ENCODE results near the genes COPS2, GALK2, GABPB1 and GLDN.

DNA sequence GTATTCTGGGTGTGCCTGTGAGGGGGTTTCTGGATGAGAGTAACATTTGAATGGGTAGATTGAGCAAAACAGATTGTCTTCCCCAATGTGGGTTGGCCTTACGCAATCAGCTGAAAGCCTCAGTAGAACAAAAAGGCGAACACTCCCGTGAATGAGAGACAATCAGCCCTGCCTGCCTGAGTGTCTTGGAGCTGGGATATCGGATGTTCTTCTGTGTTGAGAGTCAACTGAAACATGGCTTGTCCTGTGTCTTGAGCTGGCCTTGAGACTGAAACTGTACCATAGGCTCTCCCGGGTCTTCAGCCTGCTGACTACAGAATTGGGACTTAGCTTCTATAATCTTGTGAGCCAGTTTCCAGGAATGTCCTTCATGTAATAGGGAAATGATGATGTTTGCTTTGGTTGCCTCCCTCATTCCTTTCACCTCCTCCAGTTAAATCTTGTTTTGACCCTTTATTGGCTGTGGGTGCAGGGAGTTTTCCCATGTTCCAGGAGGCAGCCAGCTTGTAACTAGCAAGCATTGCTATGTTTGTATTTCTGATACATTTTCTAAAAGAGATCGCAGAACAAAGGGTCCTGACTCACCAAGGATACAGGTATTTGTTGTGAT is 10.7 kb downstream of the SQOR start:
- PRO-cap, 10 experiments, result peak in 2 of 10 experiments; most common plus-strand start position 484 of the sequence (in 2); most common minus-strand start position 270 of the sequence (in 1)

DNA sequence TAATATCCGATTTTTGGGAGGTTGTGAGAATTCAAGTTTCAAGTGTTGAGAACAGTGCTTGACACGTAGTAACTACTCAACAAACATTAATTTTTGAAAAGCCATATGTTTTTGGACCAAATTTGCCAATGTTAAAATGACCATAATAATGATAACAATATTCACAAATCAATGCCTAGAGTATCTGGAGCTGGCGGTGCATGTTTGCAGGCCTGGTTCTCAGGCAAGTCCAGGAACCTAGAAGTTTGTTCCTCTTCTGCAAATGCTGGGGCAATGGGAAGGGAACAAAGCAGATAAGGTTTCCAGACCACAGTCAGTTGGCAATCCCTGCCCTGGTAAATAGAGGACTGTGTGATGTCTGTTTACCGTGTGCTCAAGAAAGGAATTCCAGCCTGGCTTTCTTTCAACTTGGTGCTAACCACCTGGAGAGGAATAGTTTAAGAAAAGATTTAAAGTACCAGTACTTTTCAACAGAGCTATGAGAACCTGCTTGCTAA is 220.3 kb downstream of the SQOR start:
- PRO-cap, 10 experiments, result no peak in any of the 10 experiments

GRCh38 chr15:47066344-47066785 is 650.9 kb upstream of the SEMA6D start:
- PRO-cap, 10 experiments, result no peak in any of the 10 experiments

- PRO-cap, 10 experiments, result no peak in any of the 10 experiments
These were observed 1.4 kb upstream of the SEMA6D start for GRCh38 chr15:47715684-47716511.

DNA sequence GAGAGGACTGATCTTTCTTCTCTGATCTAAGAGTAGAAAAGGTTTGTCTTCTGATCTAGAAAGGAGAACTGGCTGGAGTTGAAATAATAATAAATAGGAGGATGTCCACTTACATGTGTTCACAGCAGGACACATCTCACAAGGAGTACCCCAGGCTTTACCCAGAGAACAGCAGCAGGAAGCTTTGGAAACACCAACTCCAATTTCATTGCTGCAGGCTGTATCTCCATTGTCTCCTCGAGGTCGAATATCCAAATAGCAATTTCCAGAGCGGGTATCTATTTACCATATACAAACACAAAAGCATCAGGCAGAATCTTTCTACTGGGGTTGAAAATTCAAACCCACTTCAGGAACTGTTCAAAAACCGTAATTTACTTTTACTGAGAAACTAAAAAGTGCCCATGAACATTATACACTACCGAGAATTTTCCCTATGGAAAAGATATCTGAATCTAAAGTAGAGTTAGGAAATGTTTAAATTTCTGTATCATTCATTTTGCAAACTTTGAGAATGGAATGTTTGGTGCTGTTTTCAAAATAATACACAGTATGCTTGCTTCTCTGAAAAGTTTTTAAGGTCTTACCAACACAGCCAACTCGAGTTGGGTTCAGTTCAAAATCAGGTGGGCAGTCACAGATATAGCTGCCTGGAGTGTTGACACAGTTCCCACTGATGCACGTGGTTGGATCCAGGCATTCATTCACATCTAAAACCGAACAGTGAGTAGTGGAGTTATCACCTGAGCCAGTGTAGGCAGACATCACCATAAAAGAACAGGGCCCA is 136.8 kb downstream of the DUT start:
- PRO-cap, 10 experiments, result no peak in any of the 10 experiments

DNA sequence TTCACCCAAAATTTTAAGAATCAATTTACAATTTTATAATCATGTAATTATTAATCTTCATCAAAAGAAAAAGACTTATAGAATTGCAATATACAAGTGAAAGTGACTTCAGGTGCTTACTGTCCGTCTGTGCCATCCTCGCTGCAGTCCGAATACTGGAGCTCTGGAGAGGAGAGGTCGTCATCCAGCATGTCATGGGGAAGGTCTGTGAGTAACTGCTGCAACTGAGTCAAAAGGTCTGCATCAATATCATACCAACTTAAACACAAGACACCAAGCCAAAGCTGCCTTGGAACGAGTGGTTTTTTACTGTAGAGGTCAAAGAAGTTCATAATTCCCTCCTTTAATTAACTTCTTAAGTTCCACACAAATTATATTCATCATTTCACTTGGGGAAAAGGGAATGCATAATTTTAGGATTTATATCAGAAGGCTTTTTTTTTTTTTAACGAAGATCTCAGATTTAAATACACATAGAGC is 13.0 kb downstream of the CEP152 start:
- PRO-cap, 10 experiments, result no peak in any of the 10 experiments

DNA sequence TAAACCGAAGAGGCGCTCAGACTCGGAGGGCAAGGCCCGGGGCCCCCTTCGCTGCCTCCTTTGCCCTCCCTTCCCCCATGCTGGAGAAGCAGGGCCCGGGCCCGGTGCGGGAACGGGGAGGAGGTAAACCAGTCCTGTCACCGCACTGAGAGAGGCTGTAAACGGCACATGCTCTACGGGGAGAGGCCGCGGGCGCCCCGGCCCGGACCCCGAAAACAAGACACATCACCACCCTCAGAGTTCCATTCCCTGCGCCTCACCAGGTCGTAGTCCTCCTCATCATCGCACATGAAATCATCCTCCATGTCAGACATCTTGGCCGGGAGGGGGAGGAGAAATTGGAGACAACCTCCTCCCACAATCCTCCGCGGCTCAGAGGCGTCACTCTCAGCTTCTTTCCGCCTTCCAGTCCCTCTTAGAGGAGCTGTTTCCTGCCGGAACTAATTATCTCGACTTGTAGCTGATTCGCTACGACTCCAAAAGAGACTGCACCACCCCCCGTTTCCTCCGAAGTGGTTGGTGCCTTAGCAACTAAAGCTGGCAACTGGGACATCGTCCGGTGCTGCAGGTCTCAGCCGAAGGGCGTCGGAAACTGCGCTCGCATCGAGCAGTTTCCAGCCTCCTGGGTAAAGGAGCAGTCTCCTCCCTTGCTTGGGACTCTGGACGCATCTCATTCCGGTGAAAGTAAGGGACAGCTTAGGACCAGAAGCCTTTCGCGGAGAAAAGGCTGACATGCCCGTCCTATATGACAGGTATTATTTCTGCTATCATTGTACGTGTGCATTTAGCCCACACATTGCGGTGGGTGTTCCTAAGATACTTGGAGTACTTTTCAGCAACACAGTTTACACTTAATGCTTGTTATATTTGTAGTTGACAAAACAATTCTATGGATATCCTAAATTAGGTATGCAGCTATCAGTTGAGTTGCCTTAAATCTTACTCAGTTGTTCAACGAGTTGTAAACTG is at the start of gene COPS2:
TSS of gene COPS2 (minus strand) at position 335 of the 969 bp plus-strand sequence.
- PRO-cap, 10 experiments, result peak in 10 of 10 experiments; most common plus-strand start position 552 of the sequence (in 8); most common minus-strand start position 340 of the sequence (in 4)

DNA sequence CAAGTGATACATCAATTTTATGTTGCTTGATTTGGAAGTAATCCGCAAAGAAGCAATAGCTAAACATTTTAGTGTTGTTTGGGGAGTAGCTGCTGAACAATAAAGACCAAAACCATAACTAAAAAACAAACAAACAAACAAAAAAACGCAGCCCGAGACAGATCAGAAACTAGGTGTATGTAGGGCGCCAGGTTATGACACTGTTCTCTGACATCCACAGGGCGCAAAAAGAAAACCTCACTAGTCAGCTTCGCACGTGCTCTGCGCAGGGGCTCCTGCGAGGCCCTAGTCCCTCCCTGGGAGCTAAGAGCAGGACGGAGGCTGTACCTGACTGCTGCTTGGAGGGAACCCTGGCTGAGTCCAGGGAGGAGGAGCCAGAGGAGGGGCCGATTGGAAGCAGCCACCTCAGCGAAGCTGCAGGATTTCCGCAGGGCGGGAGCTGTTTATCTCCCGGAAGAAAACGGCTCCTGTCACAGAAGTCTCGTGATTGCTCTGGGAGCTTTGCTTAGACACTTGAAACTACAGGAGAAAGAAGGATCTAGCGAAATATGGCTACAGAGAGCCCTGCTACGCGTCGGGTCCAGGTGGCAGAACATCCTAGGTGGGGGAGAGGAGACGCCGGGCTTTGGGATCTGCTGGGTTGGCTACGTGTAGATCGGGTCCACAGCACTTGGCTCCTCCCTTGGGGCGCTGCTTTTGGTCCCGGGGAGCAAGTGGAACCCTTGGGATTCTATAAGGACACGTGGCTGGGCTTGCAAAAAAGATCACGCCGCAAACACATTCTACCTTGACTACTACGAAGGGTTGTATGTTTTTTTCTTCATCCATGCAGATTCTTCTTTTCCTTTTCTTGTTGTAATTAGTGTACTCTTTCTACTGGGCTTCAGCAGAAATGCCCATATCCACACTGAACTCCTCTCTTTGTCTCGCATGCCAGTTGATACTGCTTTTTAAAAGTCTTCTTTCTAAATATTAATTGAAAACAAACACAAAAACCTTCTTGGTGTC is at the start of gene GALK2:
TSS of gene GALK2 (plus strand) at position 473 of the 1,008 bp plus-strand sequence.
- PRO-cap, 10 experiments, result peak in 10 of 10 experiments; most common plus-strand start position 473 of the sequence (in 10); most common minus-strand start position 356 of the sequence (in 5)

DNA sequence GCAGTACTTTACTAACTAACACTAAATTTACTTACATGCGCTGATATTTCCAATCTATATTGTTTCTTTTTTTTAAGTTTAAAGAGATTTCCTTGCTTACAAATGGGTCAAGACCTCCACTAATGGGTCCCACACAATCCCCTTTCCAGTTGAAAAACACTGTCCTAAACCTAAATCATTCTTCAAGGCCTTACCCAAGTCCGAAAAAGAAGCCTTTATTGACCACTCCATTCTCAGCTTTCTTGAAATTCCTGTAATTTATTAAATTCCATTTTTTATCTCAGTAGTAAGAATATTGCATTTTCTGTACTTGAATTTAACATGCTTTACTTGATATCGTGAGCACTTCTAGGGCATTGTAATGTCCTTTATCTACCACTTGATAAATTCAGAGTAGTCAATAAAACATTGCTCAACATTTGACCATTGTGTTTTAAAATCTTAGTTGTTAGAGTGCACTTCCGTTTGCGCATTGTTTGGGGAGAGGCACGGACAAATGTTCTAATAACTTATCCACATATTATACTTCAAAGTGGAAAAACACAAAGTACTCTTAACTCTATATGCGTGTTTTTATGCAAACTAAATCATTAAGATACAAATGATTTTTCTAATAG is 570 bp downstream of the FAM227B start:
- PRO-cap, 10 experiments, result peak in 2 of 10 experiments; most common plus-strand start position 458 of the sequence (in 1)

- PRO-cap, 10 experiments, result no peak in any of the 10 experiments
These were observed 97.3 kb downstream of the DTWD1 start for GRCh38 chr15:49718092-49718656.

- PRO-cap, 10 experiments, result no peak in any of the 10 experiments
These were observed 241.1 kb downstream of the ATP8B4 start for GRCh38 chr15:49877971-49878254.

GRCh38 chr15:50249048-50249283 is 16.6 kb downstream of the HDC start:
- PRO-cap, 10 experiments, result no peak in any of the 10 experiments

GRCh38 chr15:50351398-50352279 is 3.4 kb downstream of the GABPB1 start:
- PRO-cap, 10 experiments, result no peak in any of the 10 experiments

DNA sequence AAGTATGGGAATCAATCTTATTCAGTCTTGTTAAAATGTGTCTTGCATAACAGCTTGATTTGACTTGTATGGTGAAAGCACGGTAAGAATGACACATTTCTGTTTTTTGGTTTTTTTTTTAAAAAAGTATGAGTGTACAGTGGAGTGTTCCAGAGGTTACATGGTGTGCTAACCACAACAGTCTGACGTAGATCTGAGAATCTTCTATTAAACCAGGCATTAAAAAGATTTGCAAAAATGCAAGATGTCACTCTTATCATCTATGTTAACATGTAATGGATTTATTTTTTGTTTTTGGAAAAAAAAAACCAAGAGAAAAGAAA is 1.8 kb downstream of the GABPB1 start:
- PRO-cap, 10 experiments, result no peak in any of the 10 experiments

- PRO-cap, 10 experiments, result peak in 10 of 10 experiments; most common plus-strand start chr15:50355467 (in 7); most common minus-strand start chr15:50354862 (in 9)
These were observed at the start of gene GABPB1 for GRCh38 chr15:50354630-50355732. Gene GABPB1 (minus strand): TSS chr15:50355198.

GRCh38 chr15:50468277-50468657 is 44.1 kb downstream of the USP8 start:
- PRO-cap, 10 experiments, result peak in 1 of 10 experiments; most common minus-strand start chr15:50468492 (in 1)

- PRO-cap, 10 experiments, result no peak in any of the 10 experiments
These were observed 13.9 kb upstream of the USP50 start for GRCh38 chr15:50560319-50560895.

DNA sequence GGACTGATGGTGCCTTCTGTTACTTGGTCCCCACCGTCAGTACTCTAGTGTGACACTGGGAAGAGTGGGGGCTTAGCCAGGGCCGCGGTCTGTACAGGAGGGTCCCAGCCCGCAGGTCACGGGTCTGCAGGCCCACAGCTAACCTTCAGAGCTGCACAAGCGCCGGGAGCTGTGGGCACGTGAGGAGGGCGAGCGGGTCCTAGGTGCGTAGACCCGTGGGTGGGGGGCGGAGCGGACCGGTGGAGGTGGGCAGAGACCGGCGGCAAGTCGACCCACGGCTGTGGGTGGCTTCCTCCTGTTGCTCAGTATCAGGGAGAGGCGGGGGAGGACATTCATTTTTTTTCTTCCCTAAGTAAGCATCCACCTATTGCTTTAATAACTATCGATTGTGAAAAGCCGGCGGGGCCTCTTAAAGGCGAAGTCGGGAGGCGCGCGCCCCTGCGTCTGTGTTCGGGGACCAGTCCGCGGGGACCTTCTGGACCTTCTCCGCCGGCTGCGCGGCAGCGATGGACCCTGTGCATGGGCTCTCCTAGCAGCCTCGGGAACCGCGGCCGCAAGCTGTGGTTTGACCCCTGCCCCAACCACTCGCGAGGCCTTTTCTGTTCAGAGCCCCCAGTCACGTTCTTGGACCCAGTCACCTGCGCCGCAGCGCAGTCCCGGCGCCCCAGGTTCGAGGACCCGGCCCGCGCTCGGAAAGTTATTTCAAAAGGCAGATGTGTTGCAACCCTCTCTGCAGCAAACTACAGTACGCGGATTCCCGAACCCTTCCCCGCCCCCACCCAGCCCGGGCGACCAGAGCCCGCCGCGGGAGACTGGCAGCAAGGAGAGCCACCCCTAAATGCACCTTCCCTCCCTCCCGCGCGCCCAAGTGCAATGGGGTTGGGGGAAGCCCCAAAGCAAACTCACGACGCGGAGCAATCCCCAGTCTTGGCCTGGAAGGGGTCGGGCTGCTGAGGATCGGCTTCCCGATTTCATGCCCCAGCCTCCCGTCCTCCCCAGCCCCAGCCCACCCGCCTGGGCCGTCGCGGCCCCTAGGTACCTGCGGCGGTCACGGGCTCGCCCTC is 869 bp downstream of the TNFAIP8L3 start:
- PRO-cap, 10 experiments, result peak in 2 of 10 experiments; most common plus-strand start position 305 of the sequence (in 1); most common minus-strand start position 282 of the sequence (in 1)

- PRO-cap, 10 experiments, result peak in 3 of 10 experiments; most common plus-strand start chr15:51341512 (in 1); most common minus-strand start chr15:51341503 (in 1)
These were observed at the start of gene GLDN for GRCh38 chr15:51341139-51342163. Gene GLDN (plus strand): TSS chr15:51341655.

GRCh38 chr15:51603475-51603929 is 19.1 kb downstream of the DMXL2 start:
- PRO-cap, 10 experiments, result peak in 1 of 10 experiments; most common minus-strand start chr15:51603673 (in 1)

Measured in Metastatic Breast Carcinoma in the Brain (tissue), 10 donors.